Ascending aorta (tissue), 1 donor: Measurements from ENCODE around the gene BHLHE40.

- PRO-cap = no peak
Measured at GRCh38 chr3:856094-856699, 236.6 kb upstream of the CNTN6 start.

DNA sequence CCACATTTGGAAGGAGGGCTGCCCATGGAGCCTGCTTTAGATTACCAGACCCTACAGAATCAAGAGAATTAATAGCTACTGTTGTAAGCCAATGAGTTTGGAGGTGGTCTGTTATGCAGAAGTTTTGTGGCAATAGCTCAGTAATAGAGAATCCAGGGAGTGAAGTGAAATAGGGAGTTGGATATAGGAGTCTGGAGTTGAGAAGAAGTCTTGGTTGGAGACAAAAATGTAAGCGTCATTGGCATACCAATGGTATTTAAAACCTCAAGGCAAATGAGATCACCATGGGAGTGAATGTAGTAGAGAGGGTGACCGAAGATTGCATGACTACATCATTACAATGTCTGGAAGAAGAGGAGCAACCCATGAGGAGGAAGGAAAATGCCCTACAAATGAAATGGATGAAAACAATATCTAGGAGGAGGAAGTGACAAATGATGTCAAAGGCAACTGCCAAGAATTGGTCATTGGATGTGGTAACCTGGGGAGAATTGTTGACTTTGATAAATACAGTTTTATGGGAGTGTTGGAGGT lies 54.4 kb downstream of the CNTN4 start:
- PRO-cap = no peak

DNA sequence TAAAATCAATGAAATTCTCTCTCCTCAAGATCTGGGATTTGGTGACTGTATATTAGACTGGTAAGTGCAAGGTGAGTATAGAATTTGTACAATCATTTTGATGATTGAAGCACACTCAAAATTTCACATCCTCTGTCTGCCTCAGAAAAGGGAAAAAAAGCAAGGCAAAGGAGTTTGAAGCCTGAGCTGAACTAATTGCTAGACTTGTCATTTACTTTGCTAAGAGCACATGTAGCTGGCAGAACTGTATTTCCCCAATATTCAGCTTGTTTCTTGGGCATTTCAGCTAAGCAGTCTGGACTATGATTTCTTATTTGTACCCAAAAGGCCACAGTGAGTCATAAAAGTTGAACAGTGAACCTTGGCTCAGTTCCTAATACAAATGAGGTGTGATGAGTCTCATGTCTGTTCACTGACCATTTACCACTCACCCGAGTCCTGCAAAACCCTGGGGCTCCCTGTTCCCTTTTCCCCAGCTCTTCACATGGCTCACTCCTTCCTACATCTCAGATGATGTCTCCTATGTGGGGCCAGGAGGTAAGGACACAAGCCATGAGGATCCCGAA lies 239.5 kb downstream of the IL5RA start:
- PRO-cap = no peak

DNA sequence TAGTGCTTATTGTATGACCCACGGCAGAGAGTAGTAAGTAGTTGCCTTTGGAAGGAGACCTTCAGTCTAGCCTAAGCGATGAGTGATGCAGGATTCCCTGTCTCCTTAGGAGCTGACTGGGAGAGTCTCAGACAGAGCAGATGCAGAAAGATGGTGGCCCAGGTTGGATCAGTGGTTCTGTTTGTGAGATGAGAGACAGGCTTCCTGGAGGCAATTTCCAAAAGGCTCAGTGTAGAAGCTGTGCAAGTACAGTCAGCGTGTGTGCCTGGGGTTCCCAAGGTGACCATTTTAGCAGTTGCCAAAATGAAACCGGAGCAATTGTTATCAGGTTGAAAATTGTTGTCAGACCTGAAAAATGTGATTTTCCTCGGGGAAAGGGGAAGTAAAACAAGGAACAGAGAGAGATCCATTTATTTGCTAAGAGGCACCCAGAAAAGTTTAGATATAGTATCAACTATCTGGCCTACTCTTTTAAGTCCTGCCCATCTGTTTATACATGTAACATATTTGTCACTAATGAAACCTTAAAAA lies 755 bp upstream of the IL5RA start:
- PRO-cap = no peak

- PRO-cap = no peak
Measured at GRCh38 chr3:3127146-3128290, 778 bp downstream of the TRNT1 start.

- PRO-cap = no peak
Measured at GRCh38 chr3:3801011-3801886, 2.0 kb downstream of the LRRN1 start.

DNA sequence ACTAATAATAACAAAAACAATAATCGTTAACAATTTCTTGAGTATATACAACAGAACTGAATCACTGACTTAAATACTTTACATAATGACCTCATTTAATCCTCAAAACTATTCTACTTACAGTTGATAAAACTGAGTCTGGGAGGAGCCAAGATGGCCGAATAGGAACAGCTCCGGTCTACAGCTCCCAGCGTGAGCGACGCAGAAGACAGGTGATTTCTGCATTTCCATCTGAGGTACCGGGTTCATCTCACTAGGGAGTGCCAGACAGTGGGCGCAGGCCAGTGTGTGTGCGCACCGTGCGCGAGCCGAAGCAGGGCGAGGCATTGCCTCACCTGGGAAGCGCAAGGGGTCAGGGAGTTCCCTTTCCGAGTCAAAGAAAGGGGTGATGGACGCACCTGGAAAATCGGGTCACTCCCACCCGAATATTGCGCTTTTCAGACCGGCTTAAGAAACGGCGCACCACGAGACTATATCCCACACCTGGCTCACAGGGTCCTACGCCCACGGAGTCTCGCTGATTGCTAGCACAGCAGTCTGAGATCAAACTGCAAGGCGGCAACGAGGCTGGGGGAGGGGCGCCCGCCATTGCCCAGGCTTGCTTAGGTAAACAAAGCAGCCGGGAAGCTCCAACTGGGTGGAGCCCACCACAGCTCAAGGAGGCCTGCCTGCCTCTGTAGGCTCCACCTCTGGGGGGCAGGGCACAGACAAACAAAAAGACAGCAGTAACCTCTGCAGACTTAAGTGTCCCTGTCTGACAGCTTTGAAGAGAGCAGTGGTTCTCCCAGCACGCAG lies 163.9 kb downstream of the LRRN1 start:
- PRO-cap = no peak

DNA sequence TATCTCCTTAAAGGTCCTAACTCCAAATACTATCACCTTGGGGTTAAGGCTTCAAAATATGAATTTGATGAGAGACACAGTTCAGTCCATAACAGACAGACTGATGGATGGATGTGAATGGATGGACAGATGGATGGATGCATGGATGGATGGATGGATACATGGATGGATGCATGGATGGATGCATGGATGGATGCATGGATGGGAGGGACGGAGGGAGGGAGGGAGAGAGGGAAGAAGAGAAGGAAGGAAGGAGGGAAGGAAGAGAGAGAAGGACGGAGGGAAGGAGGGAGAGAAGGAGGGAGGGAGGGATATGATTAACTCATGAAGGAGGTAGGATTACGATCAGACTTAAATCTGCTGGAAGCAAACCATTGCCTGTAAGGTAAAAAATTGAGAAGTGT lies 192.4 kb downstream of the LRRN1 start:
- PRO-cap = no peak

- PRO-cap = no peak
Measured at GRCh38 chr3:4580969-4581390, 87.8 kb downstream of the ITPR1 start.

- PRO-cap = unidirectional peak, plus-strand start at chr3:4581778
Measured at GRCh38 chr3:4581391-4581901, 88.3 kb downstream of the ITPR1 start.

DNA sequence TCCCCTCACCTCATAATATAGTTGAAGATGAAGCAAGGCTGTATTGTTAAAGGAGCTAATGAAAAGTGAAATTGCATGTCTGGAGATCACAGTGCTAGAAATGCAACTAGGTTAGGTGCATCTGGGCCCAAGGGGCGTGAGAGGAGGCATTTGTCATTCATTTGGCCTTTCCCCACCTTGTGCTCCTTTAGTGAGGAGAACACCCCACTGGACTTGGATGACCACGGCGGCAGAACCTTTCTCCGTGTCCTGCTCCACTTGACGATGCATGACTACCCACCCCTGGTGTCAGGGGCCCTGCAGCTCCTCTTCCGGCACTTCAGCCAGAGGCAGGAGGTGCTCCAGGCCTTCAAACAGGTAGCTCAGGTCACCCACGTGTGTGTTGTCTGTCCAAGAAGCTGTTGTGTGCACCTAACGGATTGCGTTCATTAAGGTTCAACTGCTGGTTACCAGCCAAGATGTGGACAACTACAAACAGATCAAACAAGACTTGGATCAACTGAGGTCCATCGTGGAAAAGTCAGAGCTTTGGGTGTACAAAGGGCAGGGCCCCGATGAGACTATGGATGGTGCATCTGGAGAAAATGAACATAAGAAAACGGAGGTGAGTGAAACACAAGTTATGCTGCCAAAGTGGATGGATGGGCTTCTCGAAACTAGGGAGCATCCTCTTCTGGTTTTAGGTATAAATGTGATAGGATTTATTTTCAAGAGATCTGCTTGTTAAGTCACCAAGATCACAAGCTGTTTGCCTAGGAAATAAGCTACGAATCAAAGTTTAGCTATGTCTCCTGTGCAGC lies 190.2 kb downstream of the ITPR1 start:
- PRO-cap = no peak

- PRO-cap = no peak
Measured at GRCh38 chr3:4713704-4714667, 220.8 kb downstream of the ITPR1 start.

DNA sequence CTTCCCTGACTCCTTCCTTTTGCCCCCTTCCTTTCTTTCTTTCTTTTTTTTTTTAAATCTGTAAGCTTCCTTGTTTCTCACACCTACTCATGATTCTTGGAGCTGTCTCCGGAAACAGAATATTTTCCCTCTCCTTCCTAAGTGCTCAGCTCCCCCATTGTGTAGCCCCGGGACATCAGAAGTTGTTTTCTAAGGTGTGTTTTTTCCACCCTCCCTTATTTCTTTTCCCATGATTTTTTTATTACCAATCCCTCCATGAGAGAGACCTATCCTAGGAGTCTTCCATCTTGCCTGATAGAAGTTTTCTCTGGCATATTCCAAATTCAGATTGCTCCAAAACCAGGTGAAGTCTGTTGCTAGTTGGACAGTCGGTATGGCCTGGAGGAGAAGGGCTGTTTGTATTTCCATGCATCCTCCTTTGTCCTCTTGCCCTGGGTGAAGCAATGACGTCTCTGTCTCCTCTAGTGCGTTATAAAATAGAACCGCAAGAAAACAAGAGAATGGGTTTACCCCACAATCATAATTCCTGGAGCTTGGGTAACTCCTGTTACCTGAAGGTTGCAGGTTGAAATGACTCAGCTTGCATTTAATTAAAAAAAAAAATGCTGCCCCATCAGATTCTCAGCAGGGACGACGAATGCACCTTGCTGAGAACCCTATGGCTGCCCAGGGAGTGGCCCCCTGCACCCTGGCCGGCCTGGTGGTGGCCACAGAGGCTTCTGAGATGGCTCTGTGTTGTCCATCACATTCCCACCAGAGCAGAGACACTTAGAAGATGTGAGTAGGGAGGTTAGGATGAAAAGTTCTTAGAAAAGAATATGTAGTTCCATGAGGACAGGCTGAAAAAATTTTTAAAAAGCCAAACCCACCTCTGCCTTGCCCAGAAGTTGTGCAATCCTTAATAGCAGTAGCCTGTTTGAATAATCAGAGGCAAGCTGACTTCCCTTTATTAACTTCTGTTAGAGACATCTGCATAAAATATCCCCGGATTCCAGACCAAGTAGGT lies 228.2 kb upstream of the BHLHE40 start:
- PRO-cap = no peak

- PRO-cap = no peak
Measured at GRCh38 chr3:4828202-4828545, 151.1 kb upstream of the BHLHE40 start.

DNA sequence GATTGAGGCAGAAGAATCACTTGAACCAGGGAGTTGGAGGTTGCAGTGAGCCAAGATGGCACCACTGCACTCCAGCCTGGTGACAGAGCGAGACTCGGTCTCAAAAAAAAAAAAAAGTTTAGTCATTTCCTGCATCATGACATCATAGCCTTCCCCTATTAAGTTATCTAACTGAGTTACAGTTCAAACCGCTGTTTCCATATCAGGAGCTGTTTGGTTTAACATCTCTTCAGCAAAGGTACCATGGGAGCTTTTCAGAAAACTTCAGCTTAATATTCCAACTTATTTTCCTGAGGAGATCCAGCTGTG lies 77.5 kb upstream of the BHLHE40 start:
- PRO-cap = no peak

- PRO-cap = bidirectional peak, plus-strand start at chr3:4979463, minus-strand start at chr3:4979256
Measured at GRCh38 chr3:4979052-4980057, at the start of gene BHLHE40. Gene BHLHE40 (plus strand): TSS chr3:4979437.

DNA sequence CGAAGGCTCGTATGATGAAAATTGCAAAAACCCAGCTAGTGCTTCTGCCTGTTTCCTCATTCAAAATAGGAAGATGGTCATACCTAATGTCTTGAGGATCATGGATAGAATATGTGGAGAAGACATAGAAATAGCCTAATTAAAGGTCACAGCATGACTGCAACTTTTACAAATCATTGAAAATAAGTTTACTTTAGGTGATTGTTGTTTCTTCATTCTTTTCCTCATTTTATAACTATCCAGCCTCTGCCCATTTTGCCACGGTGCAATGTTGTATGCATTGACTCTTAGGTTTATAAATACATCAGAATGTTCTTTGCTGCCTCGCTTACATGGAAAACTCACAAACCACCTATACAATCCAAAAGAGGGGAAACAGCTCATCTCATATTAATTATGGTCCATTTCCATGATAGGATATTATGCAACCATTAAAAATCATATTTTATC lies 3.0 kb downstream of the BHLHE40 start:
- PRO-cap = no peak

DNA sequence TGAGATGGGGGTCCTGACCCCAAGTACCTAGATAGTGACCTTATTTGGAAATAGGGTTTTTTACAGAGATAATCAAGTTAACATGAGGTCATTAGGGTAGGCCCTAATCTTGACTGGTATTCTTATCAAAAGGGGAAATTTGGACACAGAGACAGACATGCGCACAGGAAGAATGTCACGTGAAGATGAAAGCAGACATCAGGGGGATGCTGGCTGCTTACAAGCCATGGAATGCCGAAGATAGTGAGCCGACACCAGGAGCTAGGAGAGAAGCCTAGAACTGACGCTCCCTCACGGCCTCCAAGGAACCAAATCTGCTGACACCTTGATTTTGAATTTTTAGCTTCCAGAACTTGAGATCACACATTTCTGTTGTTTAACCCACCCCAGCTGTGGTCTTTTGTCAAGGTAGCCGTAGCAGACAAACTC lies 17.1 kb downstream of the BHLHE40 start:
- PRO-cap = no peak

GRCh38 chr3:5006591-5007185 lies 27.5 kb downstream of the BHLHE40 start:
- PRO-cap = unidirectional peak, plus-strand start at chr3:5006989

- PRO-cap = no peak
Measured at GRCh38 chr3:5011312-5012330, 32.4 kb downstream of the BHLHE40 start.